Measurements from ENCODE around the genes DDR2, RGS5 and MGST3.

GRCh38 chr1:162419474-162420062 is 7.6 kb upstream of the SH2D1B start:
- PRO-cap, result no peak
- RAMPAGE, long total RNA, 2 experiments, result no peak in any of the 2 experiments

DNA sequence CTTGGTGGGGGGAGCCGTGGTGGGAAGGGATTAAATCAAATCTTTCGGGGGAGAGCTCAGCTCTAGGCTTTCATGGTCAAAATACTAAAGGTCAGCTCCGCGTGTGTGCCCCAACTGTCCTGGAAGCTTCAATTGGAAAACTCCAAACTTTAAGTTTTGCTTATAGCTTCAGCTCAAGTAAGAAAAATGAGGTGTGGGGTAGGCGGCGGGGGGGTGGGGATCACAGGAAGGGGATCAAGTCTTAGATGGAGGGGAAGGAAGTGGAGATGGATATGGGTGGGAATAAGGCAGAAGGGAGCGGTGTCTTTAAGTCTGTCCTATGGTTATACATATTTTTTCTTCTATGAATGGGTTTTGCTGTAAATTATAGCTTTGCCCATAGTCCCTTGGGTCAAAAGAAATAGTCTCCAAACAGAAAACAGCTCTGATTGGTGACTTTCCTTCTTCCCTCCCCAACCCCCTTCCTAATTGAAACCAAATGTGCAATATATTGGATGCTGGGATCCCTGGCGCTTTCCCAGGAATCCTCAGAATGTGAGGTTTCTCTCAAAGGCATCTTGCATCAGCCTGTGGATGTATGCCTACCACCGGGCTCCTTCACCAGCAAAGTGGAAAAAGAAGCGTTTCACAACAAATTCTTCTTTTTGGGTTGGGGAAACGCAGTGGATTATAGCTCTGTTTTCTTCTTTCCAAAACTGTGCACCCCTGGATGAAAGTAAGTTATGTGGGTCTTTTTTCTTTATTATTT is at the start of gene DDR2:
Gene DDR2 (plus strand): TSS at position 548 of the 748 bp plus-strand sequence.
- PRO-cap, result bidirectional peak, plus-strand start at position 642 of the sequence, minus-strand start at position 461 of the sequence
- RAMPAGE, long total RNA, 2 experiments, result start-site peak on the plus strand in 1 of 2 experiments, centred at position 623 of the sequence, 29 reads per replicate

- PRO-cap, result bidirectional peak, plus-strand start at chr1:162633376, minus-strand start at chr1:162633241
- RAMPAGE, long total RNA, 2 experiments, result no peak in any of the 2 experiments
These were observed 1.0 kb downstream of the DDR2 start for GRCh38 chr1:162633079-162633870.

- PRO-cap, result no peak
- RAMPAGE, long total RNA, 2 experiments, result no peak in any of the 2 experiments
These were observed 48.7 kb upstream of the HSD17B7 start for GRCh38 chr1:162741819-162742166.

DNA sequence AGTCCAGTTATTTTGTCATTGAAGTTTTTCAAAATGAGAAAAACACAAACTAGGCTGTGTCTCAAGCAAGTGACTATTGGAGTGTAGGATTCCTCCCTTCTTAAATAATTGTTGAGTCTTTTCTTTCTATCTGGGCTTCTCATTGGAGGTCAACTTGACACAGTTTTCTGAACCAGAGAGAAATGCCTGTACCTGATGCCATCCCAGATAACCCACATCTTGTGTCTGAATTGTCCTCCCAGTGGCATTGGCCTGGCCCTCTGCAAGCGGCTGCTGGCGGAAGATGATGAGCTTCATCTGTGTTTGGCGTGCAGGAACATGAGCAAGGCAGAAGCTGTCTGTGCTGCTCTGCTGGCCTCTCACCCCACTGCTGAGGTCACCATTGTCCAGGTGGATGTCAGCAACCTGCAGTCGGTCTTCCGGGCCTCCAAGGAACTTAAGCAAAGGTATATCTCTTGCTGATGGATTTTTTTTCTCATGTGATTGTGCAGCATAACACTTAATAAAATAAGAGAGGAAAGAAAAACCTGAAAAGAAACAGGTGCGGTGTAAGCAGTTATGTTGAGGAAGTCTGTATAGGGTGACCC is 2.0 kb downstream of the HSD17B7 start:
- PRO-cap, result no peak
- RAMPAGE, long total RNA, 2 experiments, result no peak in any of the 2 experiments

DNA sequence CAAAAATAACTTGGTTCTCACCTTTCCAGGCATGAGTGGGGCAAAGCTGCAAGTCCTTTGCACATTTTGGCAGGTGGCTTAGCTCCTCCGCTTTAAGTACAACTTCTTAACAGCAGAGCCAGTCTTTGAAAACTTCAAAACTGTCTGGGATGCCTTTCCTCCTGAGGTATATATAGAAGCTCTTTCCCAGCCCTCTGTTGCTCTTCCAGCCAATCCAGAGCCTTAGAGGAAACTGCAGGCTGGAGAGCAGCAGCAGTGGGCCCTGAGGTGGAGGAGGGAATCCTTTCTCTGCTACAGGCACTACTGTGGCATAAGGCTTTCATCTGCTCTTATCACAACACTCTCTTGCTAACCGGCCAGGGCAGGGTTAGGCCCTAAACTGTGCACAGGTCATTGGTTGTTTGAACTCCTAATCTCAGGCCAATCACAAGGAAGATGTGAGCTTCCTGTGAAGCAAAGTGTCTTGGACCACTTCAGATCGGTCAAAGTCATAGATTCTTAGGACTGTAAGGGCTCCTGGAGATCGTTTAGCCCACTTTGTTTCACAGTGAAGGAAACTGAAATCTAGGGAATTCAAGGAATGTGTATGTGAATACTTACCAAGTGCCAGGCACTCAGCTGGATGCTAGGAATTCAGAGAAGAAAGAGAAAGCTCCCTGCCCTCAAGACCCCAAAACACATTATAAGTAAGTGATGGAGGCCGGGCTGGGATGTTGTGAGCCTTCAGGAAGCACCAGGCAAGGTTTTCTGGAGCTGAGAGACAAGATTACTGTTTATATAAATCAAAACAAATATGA is at the start of gene RGS5:
Gene RGS5 (minus strand): TSS at position 146 of the 797 bp plus-strand sequence.
- PRO-cap, result no peak
- RAMPAGE, long total RNA, 2 experiments, result start-site peak on the minus strand in 2 of 2 experiments, centred at positions 137 to 143 of the sequence, 19 to 24 reads per replicate

GRCh38 chr1:164459009-164459456 is 100.0 kb upstream of the PBX1 start:
- PRO-cap, result no peak
- RAMPAGE, long total RNA, 2 experiments, result no peak in any of the 2 experiments

DNA sequence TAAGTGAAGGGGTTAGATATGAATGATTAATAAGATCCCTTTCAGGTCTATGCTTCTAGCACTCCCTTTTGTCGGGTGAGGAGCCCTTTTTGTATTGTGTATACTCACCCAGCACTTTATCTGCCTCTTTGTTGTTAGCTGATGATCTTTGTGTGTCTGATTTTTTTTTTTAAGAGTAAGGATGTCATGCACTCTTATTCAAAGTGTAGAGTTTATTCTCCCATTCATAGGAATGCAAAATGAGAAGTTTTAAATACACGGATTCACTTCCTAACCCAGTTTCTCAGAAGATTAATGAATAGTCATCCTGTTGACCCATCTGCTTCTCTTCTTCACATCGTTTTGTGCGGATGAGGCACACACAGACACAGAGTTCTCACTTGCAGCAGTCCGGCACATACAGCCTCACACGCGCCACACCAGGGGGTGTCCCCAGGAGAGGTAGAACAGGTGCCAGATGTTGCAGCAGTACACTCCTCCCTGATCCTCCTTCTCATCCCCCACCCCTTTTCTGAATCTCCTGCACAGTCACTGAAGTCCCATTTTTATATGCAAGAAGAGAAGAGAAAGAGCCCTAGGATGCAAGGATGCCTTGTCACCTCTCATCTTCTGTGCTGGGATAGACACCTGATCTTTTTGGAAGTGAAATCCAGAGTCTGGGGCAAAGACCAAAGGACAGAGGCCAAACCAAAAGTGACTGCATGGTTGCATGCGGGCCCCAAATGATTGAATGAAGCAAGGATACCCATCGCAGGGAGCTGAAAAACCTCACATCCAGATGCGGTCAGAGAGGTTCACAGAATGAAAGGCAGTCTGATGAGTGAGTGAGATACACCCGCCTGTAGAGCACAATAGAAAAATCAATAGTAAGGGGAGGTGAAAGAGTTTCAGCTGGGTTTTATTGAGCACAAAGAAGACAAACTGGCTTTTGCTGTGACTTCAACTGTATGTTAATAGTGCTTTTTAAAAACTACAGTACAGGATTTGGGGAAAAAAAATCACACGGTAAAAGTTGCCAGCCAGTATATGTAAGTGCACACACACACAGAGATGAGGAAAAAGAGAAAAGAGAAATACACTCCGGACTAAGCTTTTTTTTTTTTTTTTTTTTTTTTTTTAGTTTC is 28.8 kb downstream of the PBX1 start:
- PRO-cap, result no peak
- RAMPAGE, long total RNA, 2 experiments, result no peak in any of the 2 experiments

- PRO-cap, result no peak
- RAMPAGE, long total RNA, 2 experiments, result no peak in any of the 2 experiments
These were observed 39.5 kb downstream of the PBX1 start for GRCh38 chr1:164598218-164599233.

DNA sequence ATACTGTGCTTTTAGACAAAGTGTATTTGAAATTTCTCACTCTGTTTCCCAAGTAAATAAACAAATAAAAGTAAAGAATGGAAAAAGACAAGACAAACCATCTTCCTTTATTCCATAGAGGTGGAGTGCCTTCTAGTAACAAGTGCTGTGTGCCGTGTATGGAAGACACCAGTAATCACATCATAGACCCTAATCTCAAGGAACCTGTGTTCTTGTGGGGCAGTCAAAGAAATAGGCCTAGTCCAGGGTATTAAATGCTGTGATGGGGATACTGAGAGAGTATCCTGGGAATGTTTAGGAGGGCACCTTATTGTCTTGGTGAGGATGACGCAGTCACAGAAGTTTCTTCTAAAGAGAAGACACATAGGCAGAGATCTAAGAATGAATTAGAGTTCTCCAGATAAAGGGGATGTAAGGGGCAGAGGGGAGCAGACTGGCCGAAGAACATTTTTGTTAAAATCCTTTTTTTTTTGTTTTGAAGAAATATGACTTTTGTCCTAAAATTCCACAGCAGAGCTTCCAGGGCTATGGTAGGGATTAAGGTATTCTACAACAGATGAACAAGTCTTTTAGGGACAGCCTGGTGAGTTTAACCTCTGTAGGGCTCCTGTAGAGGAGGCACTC is 46.0 kb downstream of the PBX1 start:
- PRO-cap, result no peak
- RAMPAGE, long total RNA, 2 experiments, result no peak in any of the 2 experiments

- PRO-cap, result no peak
- RAMPAGE, long total RNA, 2 experiments, result no peak in any of the 2 experiments
These were observed 51.6 kb downstream of the PBX1 start for GRCh38 chr1:164610518-164610962.

- PRO-cap, result no peak
- RAMPAGE, long total RNA, 2 experiments, result no peak in any of the 2 experiments
These were observed 71.5 kb downstream of the PBX1 start for GRCh38 chr1:164630285-164631163.

DNA sequence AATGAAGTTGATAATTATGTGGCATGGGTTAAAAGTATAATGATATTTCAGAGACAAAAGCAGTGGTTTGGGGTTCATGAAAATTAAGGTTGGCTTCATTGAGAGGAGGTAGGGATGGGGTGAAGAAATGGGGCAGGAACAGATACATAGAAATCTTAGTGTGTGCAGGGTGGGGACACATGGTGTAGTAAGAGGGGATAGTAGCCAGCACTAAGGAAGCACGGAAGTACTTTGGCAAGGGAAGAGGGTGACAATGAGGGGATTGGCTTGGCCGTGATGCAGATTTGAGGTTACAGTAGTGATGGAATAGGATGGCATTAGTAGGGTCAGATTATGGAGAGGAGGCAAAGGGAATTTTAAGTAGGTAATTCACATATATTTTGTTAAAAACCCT is 118.6 kb downstream of the PBX1 start:
- PRO-cap, result no peak
- RAMPAGE, long total RNA, 2 experiments, result no peak in any of the 2 experiments

- PRO-cap, result no peak
- RAMPAGE, long total RNA, 2 experiments, result no peak in any of the 2 experiments
These were observed 150.1 kb downstream of the PBX1 start for GRCh38 chr1:164708837-164709819.

GRCh38 chr1:164780872-164781558 is 222.0 kb downstream of the PBX1 start:
- PRO-cap, result unidirectional peak, minus-strand start at chr1:164781026
- RAMPAGE, long total RNA, 2 experiments, result no peak in any of the 2 experiments

GRCh38 chr1:164912208-164912774 is 353.3 kb downstream of the PBX1 start:
- PRO-cap, result no peak
- RAMPAGE, long total RNA, 2 experiments, result no peak in any of the 2 experiments

- PRO-cap, result no peak
- RAMPAGE, long total RNA, 2 experiments, result no peak in any of the 2 experiments
These were observed 320.2 kb downstream of the LMX1A start for GRCh38 chr1:165036410-165036702.

- PRO-cap, result no peak
- RAMPAGE, long total RNA, 2 experiments, result no peak in any of the 2 experiments
These were observed 107.6 kb downstream of the LMX1A start for GRCh38 chr1:165248852-165249282.

- PRO-cap, result bidirectional peak, plus-strand start at chr1:165630861, minus-strand start at chr1:165630800; bidirectional peak, plus-strand start at chr1:165631273, minus-strand start at chr1:165631104
- RAMPAGE, long total RNA, 2 experiments, result start-site peak on the plus strand in 2 of 2 experiments, at chr1:165631234-165631277 at its widest, 223 to 226 reads per replicate
These were observed at the start of gene MGST3 for GRCh38 chr1:165630640-165631340. MGST3 (plus strand) TSS chr1:165631234.

GRCh38 chr1:165633813-165634197 is 2.8 kb downstream of the MGST3 start:
- PRO-cap, result no peak
- RAMPAGE, long total RNA, 2 experiments, result no peak in any of the 2 experiments